Temporal lobe (tissue), 2 donors: ENCODE measurements around a stretch of chr12.

DNA sequence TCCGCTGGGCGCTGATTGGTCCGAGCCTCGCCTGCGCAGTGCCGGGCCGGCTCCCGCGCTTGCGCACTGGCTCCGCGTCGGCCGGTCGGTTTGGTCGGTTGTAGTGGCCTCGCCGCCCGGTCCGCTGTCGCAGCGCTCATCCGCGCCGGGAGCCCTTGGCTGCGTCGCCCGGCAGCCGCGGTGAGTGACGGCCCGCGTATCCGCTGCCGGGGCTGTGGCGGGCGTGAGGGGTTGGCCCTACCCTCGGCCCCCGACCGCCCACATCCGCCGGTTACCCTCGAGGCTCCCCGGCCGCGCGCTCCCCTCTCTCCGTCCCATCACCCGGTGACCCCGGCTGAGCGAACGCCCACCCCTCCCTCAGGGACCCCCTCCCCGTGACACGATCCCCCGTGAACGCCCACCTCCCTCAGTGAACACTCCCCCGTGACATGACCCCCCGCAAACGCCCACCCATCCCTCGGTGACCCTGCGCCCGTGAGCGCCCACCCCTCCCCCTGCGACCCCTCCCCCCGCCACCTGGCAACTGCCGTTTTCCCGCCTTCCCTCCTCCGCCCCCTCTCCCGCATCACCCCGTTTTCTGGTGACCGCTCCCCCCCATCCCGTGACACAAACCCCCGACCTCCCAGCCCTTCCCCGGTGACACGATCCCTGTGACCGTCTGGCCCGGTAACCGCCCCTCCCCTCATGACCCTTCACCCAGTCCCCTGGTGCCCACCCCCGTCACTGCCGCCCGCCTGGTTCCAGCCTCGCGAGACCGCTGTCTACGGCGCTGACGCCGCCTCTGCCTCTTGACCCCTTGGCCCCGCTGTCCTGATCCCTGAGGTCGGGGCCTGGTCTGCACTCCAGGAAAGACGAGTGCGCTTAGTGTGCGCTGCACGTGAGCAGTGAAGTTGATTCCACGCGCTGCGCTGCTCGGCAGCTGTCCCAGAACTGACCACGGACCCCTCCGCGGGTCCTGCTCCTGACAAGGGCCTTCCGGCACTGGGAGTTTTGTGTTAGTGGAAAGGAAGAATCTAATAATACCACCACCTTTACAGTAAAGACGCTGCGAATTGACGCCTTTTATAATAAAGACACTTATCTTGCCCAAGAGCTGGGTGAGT is 59.5 kb downstream of the DDX51 start:
- RAMPAGE, long total RNA = no peak

- RAMPAGE, long total RNA = no peak
Measured at GRCh38 chr12:132130576-132130823, 13.6 kb downstream of the DDX51 start.

GRCh38 chr12:132516799-132517982 is 27.2 kb downstream of the FBRSL1 start:
- RAMPAGE, long total RNA = no peak

DNA sequence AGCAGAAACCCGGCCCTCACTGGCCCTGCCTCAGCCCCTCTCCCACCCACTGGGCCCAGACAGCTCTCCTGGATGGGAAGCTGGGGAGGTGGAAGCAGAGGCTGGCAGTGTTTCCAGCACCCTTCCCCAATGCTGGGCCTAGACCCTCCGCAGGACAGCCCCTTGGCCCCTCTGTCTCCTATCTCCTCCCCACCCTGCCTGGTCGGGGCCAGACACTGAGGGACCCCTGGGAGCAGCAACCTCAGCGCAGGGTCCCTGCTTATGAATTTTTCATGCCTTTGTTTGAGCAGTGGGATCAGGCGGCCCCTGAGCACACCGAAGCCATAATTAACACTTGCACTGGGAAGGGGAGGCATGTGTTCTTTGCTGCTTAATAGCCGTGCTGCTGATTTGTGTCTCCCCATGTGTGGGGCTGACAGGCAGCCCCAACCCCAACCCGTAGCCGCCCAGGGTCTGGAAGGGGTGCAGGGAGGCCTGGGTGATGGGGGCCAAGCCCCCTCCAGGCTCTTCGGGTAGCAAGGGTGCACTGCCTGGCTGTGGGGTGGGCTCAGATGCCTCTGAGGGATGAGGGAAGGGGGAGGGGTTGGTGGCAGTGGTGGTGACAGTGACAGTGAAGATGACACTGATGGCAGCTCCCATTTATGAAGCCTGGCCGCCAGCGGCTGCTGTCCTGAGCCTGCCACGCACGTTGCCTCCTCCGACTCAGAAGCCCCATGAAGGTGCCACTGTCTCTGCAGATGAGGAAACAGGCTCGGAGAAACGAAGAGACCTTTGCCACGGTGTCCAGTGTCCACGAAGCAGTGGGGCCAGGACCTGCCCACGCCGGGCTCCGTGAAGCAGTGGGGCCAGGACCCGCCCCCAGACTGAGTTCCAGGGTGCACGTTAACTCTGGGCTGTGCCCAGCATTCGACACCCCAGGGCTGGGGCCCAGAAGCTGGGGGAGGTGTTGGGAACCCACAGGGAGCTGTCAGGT is 52.9 kb downstream of the FBRSL1 start:
- RAMPAGE, long total RNA = no peak

GRCh38 chr12:132602809-132603356 is 7.5 kb downstream of the LRCOL1 start:
- RAMPAGE, long total RNA = no peak

DNA sequence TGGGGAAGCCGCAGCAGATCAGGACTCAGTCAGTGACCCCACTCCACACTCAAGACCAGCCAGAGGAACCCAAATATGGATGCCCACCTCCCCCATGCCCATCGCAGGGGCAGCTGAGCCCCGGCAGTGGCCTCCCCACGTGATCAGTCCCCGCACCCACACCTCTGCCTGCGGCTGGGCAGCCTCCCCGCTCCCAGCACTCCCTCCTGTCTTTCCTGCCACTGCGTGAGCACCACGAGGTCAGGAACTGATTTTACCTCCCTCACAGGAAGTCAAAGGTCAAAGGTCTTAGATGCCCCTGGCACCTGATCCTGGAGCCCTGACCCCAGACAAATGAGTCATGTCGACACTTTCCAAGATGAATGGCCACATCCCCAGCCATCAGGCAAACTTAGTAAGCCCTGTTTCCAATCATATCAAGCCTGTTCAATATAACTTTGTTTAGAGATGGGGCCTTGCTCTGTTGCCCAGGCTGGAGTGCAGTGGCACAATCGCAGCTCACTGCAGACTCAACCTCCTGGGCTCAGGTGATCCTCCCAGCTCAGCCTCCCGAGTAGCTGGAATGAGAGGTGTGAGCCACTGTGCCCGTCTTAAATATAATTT is 2.1 kb downstream of the LRCOL1 start:
- RAMPAGE, long total RNA = no peak

GRCh38 chr12:132700887-132701652 is 9.6 kb upstream of the PGAM5 start:
- RAMPAGE, long total RNA = no peak

DNA sequence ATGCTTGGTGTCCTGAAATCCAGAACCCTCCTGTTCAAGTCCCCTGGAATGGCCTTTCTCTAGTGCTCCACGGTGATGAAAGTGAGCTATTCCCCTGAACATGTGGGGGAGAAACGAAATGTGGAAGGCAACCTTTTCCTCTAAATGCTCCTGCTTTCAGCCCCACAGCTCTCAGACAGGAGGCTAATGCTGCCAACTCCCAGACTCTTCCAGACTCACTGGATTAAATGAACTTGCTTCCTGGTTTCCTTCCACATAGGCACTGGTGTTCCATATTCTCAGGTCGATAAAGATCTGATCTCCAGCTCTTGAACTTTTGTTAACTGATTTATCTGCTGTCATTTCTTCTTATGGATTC is 2.4 kb upstream of the PGAM5 start:
- RAMPAGE, long total RNA = no peak

DNA sequence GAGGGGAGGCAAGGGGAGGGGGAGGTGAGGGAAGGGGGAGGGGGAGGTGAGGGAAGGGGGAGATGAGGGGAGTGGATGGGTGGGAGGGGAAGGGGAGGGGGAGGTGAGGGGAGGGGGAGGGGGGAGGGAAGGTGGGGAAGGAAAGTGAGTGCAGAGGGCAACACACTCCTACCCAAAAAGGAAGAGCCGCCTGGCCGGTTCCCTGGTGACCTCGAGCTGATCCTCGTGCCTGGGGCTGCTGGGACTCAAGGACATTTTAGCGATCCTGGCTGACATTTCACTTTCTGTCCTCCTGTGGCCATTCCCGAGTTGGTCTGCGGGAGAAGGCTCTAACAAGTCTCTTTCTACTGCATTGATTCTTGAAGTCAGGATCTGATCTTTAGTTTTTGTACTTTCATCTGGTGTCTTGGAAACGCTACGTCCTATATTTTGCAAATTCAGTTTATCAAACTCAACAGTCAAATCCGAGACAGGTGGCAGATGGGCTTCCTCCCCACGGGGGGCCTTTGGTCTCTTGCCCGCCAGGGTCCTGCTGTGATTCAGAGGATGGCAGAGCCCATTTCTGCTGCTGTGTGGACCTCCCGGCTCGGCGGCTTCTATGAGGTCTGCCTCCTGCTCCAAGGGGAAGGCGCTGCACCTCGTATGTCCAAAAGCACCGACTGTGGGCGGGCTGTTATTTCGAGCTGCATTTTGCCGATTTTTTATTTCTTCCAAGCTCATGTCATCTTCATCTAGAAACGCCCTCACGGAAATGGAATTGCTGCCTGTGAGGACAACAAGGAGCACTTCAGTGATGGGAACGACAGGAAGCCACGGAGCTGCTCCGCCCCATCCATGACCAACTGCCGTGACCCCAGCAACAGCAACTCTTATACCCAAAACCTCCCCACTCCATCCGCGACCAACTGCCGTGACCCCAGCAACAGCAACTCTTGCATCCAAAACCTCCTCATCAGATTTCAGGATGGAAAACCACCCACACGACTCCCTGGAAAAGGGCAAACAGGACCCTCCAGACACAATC is 19.2 kb downstream of the PGAM5 start:
- RAMPAGE, long total RNA = no peak

DNA sequence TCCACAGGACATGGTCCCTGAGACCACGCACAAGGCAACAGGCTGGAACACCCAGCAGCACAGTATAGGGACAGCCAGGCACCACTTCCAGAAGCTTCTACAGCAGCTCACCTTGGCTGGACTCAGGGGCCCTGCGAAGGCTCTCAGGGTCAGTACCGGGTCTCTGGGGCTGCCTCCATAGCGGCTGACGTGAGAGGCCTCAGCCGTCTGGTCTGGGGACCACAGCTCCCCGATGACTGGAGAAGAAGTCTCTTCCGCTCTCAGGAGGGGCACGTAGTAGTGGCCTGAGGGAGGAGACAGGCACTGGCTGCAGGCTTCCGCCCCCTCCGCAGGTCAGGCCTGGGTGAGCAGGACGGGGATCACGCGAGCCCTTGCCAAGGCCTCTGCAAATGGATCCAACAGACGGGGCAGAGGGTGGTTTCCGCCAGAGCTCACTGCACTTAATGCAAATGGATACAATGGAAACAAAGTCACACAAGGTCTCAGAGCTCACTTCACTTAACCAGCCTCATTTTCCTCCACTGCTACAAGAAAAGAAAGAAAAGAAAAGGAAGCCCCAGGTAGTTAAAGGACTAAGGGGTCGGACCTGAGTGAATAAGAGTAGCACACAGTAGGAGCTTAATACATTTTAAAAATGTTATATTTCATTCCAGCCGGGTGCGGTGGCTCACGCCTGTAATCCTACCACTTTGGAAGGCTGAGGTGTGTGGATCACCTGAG is 24.7 kb downstream of the ANKLE2 start:
- RAMPAGE, long total RNA = no peak

GRCh38 chr12:132832746-132832947 is 4.0 kb upstream of the GOLGA3 start:
- RAMPAGE, long total RNA = no peak

DNA sequence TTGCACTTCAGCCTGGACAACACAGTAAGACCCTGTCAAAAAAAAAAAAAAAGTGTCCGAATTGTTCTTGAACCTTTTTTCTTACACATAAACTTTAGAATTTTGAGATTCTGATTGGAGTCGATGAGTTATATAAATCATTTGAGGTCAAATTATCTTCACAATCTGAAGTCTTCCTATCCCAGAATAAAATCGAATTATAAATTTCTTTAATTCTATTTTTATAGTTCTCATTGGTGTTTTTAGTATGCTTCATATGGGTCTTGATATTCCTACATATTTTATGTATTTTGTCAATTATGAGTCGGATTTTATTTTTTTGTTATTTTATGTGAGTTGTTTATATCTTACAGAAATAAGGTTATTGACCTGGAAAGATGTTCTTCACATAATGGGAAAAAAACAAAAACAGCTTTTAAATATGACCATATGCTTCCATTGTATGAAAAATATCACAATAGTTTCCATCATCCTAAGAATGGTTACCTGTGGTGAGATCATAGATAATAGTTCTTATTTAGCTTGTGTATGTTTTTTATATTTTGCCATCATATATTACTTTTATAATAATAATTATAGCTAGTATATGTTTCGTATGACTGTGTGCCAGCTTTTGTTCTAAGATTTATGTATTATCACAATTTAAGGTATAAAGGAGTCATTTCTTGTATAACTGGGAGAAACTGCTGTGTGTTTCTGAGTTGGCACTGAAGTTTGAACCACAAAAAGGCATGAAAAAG is 1.4 kb downstream of the ZNF84 start:
- RAMPAGE, long total RNA = no peak